Stomach (tissue), 7 donors: Measurements from ENCODE around the genes KAT7 and TAC4.

DNA sequence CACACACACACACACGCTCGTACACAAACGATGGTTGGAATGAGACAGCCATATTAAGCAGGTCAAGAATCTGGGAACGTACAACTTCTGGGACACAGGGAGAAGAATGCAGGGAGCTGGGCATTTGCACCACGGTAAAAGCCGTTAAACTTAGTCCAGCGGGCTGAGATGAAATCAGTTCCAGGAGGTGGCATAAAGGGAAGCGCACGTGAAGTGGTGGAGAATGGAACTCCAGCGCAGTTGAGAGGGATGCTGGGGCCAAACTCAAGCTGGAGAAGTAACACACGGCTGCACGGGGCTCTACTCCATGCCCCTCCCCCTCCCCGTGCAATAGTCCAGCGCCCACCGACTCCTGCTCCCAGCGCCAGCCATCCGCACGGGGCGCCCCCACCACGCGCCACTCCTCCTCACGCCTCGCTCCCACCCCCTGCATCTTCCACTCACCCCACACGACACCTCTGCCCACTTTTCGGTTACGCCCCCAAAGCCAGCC is 736 bp downstream of the FAM117A start:
- PRO-cap = no peak
- RAMPAGE, long total RNA, 5 experiments = no peak in any of the 5 experiments
- RRBS = no CpG with 5 or more reads among the region's 26 CpGs

- PRO-cap = no peak
- RAMPAGE, long total RNA, 5 experiments = no peak in any of the 5 experiments
- RRBS = no CpG with 5 or more reads among the region's 6 CpGs
Measured at GRCh38 chr17:49787337-49787795, 1.1 kb upstream of the KAT7 start.

DNA sequence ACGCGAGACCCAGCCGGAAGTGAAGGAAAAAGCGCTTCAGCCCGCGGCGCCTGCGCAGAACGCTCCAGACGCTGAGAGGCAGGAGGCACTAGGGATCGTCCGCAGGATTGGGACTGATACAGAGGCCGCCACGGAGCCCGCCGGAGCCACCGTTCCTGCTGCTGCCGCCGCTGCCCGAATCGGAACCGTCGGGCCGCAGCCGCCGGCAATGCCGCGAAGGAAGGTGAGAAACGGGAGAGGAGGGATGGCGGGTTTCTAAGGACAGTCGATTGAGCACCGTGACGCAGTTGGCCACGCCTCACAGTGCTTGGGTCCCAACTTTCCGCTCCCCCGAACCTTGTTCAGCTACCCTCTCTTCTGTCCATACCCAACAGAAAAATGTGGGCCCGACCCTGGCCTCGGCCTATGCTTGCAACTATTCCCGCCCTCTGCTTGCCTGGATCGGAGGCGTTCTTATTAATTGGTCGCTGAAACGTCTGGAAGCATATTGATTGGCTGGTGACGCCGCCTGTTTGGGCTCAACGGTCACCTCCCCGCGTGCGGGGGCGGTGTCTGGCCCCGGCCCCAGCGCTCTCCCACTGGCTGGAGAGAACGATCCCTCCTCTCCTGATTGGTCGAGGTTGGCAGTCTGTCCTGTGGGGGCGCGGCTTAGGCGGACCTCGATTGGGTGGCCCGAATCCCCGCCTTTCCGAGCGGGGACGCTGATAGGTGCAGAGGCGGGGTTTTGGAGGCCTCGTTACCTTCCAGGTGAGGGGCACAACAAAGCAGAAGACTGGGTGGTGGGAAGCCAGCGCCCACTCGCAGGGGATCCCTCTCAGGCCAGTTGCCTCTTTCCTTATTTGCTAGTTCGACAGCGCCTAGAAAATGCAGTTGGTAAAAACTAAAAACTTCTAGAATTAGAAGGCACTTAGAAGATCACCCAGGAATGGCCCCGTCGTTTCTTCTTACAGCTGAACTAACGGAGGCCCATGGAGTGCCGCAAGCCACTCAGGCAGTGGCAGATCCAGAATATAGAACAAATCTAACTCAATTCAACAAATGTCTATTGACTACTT is at the start of gene KAT7:
KAT7 (plus strand) TSS at position 55 of the 1,055 bp plus-strand sequence.
- PRO-cap = bidirectional peak, plus-strand start at position 67 of the sequence, minus-strand start outside the sequence; unidirectional peak, minus-strand start at position 380 of the sequence; unidirectional peak, plus-strand start at position 767 of the sequence
- RAMPAGE, long total RNA, 5 experiments = start-site peak on the plus strand in 5 of 5 experiments, centred at positions 55 to 72 of the sequence, 75 to 444 reads per replicate
- RRBS = under 1% methylated on average over 21 of the region's 73 CpGs

DNA sequence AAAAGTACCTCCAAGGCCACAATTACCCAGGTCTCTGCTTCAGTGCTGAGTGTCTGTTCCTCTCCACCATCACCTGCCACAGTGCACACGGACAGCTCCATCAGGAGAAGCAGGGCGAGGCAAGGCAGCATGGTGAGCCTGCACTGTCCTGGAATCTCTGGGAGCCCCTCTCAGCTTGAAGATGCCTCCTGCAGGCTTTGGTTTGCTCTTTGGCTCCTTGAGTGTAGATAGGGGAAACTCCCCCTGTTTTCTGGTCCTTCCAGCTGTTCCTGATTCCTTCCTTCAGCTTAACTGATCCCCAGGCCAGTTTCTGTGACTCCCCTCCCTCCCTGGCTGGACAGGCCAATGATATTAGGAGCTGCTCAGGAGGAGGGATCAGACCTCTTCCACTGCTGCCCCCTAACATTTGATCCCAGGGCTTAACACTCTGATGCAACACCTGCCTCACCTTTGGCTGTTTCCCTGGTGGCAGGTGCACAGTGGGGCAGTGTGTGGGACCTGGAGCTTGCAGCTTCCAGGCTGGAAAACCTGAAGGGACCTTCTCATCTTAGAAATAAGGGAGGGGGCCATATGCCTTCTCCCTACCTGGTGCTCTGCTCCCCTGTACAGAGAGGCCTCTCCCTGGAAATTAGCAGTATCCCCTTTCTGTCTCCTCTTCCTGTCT is at the start of gene TAC4:
TAC4 (minus strand) TSS at position 183 of the 664 bp plus-strand sequence.
- PRO-cap = no peak
- RAMPAGE, long total RNA, 5 experiments = no peak in any of the 5 experiments
- RRBS = no CpG with 5 or more reads among the region's 2 CpGs

- PRO-cap = no peak
- RAMPAGE, long total RNA, 5 experiments = start-site peak on the minus strand in 1 of 5 experiments, at chr17:50284114-50284289 at its widest, 5 reads per replicate
- RRBS = no CpG with 5 or more reads among the region's 12 CpGs
Measured at GRCh38 chr17:50283801-50284300, 9.6 kb downstream of the TMEM92 start.

DNA sequence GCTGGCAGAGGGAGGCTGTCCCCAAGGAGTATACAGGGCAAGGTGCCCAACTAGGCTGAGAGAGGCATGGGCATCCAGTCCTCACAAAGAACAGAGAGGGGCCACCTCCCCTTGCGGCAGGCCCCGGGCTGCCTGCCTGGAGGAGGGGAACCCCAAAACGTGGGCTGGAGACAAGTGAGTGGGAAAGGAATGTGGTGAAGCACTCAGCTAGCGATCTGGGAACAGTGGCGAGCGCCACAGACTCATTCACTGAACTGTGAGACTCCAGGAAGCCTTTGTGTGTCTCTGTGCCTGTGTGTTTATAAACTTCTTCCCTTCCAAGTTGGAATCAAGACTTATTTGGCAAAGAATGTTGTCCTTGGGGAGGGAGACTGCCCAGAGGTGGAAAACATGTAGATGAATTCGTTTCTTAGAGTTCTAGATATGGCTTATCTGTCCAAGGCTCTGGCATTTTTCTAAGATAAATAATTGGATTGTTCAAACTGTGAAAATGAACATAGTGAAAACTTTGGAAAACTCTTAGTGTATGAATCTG is 30.8 kb downstream of the TMEM92 start:
- PRO-cap = unidirectional peak, minus-strand start at position 256 of the sequence
- RAMPAGE, long total RNA, 5 experiments = no peak in any of the 5 experiments
- RRBS = no CpG with 5 or more reads among the region's 7 CpGs

- PRO-cap = no peak
- RAMPAGE, long total RNA, 5 experiments = no peak in any of the 5 experiments
- RRBS = no CpG with 5 or more reads among the region's 7 CpGs
Measured at GRCh38 chr17:50318914-50319302, 27.0 kb upstream of the XYLT2 start.

- PRO-cap = no peak
- RAMPAGE, long total RNA, 5 experiments = start-site peak on the plus strand in 2 of 5 experiments, at chr17:50360209-50360473 at its widest, 32 to 54 reads per replicate
- RRBS = no CpG with 5 or more reads among the region's 19 CpGs
Measured at GRCh38 chr17:50359895-50360673, 12.9 kb downstream of the MRPL27 start.

GRCh38 chr17:50396221-50396968 is 928 bp downstream of the LRRC59 start:
- PRO-cap = bidirectional peak, plus-strand start at chr17:50396501, minus-strand start at chr17:50396336; bidirectional peak, plus-strand start at chr17:50396861, minus-strand start at chr17:50396778
- RAMPAGE, long total RNA, 5 experiments = no peak in any of the 5 experiments
- RRBS = no CpG with 5 or more reads among the region's 24 CpGs

GRCh38 chr17:50440235-50440890 is 14.3 kb downstream of the ACSF2 start:
- PRO-cap = unidirectional peak, minus-strand start at chr17:50440340; bidirectional peak, plus-strand start at chr17:50440766, minus-strand start at chr17:50440537
- RAMPAGE, long total RNA, 5 experiments = start-site peak on the plus strand in 1 of 5 experiments, at chr17:50440805-50440826 at its widest, 5 reads per replicate
- RRBS = no CpG with 5 or more reads among the region's 4 CpGs

GRCh38 chr17:50466820-50467468 is 1.7 kb downstream of the CHAD start:
- PRO-cap = unidirectional peak, minus-strand start at chr17:50466956
- RAMPAGE, long total RNA, 5 experiments = start-site peak on the plus strand in 1 of 5 experiments, at chr17:50467049-50467156 at its widest, 8 reads per replicate
- RRBS = no CpG with 5 or more reads among the region's 7 CpGs

GRCh38 chr17:50499144-50499352 is 9.2 kb upstream of the MYCBPAP start:
- PRO-cap = no peak
- RAMPAGE, long total RNA, 5 experiments = no peak in any of the 5 experiments
- RRBS = no CpG with 5 or more reads among the region's 1 CpG

DNA sequence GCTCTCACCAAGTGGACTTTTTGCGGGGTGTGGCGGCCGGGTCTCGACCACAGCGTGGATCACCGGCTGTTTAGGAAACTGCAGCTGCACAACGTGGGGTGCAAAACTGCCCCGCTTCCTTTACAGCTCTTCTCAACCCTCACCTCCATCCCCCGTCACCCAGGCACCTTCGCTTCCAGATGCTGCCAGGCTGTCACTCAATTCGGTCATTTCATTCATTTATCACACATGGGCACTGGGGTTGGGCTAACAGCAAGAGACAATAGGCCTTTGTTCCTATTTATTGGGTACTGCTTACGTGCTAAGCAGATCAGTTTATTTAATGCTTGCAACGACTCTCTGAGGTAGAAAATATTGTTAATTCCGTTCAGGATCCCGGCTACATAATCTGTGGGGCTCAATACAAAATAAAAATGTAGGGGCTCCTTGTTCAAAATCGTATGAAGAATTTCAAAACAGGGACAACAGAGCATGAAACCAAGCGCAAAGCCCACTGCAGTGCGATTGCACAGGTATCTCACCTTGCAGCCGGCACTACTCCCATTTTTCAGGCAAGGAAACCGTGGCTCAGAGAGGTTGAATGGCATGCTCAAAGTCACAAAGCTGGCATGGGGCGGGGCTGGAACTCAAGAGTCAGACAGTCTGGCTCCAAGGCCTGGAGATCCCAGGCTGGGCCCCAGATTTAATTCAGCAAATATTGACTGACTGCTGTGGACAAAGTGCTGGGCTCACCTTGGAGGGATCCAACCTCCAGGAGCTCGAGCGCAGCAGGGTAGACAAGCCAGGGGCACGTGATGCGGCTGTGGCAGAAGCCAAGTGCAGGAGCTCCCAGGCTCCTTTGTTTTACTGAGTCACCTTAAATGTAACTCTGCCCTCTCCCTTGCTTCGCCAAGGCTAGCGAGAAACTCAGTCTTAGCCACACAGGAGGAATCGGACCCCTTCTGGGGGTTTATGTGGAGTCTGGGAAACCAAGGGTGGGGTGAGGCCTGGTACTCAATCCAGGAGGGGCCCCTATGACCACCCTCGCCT is 4.3 kb upstream of the SPATA20 start:
- PRO-cap = no peak
- RAMPAGE, long total RNA, 5 experiments = no peak in any of the 5 experiments
- RRBS = 2% methylated on average over 3 of the region's 29 CpGs

DNA sequence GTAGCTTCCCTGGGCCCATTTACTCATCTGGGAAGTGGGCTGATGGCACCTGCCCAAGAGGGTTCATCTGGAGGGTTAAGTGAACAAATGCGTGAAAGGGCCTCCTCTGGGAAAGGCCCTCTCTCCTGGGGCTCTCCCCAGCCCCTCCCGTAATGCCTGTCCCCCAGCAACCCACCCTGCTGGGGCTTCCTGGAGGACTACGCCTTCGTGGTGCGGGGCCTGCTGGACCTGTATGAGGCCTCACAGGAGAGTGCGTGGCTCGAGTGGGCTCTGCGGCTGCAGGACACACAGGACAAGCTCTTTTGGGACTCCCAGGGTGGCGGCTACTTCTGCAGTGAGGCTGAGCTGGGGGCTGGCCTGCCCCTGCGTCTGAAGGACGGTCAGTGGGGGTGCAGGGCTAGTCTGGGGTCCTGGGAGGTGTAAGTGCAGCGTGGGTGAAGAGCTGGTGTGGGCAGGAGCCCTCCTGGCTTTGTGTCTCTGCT is 4.9 kb downstream of the SPATA20 start:
- PRO-cap = no peak
- RAMPAGE, long total RNA, 5 experiments = start-site peak on the plus strand in 1 of 5 experiments, centred at positions 146 to 335 of the sequence, 10 to 41 reads per replicate
- RRBS = no CpG with 5 or more reads among the region's 12 CpGs

DNA sequence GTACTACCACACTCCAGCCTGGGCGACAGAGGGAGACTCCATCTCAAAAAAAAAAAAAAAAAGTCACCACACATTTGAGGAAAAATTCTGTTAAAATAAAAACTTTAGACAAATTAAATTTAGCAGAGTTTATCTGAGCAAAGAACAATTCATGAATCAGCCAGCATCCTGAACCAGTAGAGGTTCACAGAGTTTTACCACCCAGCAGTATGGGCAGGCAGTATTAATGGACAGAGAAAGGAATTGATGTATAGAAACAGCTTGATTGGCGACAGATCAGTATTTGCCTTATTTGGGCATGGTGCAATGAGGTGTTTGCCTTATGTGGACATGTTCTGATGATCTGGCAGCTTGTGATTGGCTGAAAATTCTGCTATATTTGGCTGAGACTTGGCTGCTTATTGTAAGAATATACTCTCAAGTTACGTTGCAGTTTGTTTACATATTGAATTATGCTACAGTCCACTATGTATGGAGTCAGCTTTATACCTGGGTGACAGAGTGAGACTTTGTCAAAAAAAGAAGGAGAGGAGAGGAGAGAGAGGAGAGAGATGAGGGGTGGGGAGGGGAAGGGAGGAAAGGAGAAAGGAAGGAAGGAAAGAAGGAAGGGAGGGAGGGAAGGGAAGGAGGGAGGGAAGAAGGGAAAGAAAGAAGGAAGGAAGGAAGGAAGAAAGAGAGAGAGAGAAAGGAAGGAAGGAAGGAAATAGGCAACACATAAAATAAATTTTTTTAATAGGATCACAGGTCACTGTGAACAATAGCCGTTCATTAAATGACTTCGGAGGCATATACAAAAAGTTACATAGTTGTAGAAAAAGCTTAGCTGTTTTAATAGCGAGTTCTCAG is 14.6 kb downstream of the ABCC3 start:
- PRO-cap = no peak
- RAMPAGE, long total RNA, 5 experiments = start-site peak on the plus strand in 2 of 5 experiments, centred at positions 497 to 498 of the sequence, 54 to 161 reads per replicate
- RRBS = no CpG with 5 or more reads among the region's 6 CpGs

DNA sequence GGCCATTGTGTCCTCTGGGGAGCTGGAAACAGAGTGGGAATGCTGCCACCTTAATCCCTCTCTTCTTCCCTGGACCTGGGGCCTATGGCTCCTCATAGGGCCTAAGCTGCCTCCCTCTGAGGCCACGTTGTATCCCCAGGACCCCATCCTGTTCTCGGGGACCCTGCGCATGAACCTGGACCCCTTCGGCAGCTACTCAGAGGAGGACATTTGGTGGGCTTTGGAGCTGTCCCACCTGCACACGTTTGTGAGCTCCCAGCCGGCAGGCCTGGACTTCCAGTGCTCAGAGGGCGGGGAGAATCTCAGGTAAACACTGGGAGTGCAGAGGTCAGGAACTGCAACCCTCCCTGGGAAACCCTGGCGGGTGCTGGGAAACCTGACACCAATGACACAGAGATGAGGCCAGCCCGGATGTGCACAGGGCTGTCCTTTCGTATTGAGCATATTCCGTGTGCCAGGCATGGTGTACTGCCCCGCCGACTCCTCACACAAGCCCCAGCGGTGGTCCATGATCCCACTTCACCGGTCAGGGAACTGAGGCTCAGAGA is 23.1 kb downstream of the ANKRD40 start:
- PRO-cap = no peak
- RAMPAGE, long total RNA, 5 experiments = no peak in any of the 5 experiments
- RRBS = 50% methylated on average over 4 of the region's 15 CpGs

GRCh38 chr17:50845493-50846118 is 10.2 kb downstream of the WFIKKN2 start:
- PRO-cap = no peak
- RAMPAGE, long total RNA, 5 experiments = no peak in any of the 5 experiments
- RRBS = no CpG with 5 or more reads among the region's 9 CpGs

DNA sequence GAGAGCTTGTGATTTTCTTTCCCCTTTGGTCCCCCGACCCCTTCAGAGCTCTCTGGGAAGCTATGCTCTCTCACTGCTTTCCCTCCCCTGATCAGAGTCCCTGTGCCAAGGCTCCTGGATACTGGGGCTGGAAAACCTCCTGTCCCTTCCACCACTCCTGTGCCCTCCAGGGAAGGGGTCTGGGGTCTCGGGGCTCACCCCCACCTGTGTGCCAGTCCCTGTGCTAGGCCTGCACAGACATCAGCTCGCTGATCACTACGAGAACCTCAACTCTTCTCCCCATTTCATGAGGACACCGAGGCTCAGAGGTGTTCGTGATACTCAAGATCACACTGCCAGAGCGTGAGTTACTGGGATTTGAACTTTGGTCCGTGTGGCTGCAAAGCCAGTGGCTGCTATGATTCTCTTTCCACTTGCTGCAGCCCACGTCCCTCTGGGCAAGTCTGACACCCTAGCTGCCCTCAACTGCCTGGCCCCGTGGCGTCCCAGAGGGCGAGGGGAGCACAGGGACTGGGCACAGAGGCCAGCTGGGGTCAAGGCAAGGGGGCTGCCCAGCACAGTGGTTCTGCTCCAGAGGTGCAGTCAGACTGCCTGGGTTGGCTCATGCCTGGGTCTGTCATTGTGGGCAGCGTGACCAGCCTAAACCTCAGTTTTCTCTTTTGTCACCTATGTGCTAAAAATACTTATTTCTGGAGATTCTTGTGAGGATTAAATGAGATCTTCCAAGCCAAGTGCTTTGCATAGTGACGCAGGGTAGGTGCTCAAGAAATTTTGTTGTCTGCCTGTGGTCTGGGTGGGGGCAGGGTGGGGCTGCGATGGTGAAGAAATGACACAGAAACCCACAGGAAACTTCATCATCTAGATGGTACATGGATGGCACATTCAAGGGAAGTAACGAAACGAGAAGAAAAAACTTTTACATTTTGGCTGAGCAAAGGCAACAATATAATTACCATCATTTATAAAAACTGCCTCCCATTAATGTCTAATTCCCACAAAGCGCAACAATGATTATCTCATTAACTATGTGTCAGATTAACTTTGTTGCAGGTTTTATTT is 43.9 kb upstream of the TOB1 start:
- PRO-cap = no peak
- RAMPAGE, long total RNA, 5 experiments = no peak in any of the 5 experiments
- RRBS = no CpG with 5 or more reads among the region's 18 CpGs

- PRO-cap = no peak
- RAMPAGE, long total RNA, 5 experiments = no peak in any of the 5 experiments
- RRBS = no CpG with 5 or more reads among the region's 36 CpGs
Measured at GRCh38 chr17:52157722-52158182, 762 bp downstream of the CA10 start.

- PRO-cap = no peak
- RAMPAGE, long total RNA, 5 experiments = no peak in any of the 5 experiments
- RRBS = no CpG with 5 or more reads among the region's 27 CpGs
Measured at GRCh38 chr17:52409285-52409942, 250.9 kb upstream of the CA10 start.